PC-3 (cell line): Measurements from ENCODE around the gene CXCL13.

GRCh38 chr4:76590694-76591408, 155.8 kb downstream of the SHROOM3 start:
- RAMPAGE, long total RNA, result no peak

DNA sequence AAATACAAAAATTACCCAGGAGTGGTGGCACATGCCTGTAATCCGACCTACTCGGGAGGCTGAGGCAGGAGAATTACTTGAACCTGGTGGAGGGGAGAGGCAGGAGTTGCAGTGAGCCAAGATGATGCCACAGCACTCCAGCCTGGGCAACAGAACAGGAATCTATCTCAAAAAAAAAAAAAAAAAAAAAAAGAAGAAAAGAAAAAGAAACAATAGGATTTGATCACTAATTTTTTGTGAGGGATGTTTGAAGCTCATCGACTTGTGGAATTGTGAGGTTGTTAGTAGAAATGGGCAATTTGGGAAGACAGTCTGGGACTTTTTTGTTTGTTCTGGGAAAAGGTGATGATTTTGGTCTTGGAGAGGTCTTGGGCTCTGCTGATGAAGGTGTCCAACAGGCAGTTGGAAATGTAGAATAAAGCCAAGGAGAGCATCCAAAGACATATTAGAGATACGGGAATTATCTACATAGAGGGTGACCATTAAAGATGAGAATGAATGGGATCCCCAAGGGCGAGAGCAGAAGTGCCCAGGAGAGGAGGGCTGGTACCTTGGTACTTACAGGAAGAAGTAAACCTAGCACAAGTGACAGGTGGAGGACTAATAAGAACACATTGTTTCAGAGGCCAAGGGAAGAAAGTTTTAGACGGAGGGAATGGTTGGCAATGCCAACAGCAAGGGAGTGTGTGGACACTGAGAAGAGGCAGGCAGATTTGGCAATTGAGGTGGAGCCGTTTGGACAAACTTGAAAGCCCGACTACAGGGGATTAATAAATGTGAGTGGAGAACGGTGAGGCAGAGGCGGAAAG, 185.1 kb downstream of the SHROOM3 start:
- RAMPAGE, long total RNA, result no peak

GRCh38 chr4:76624001-76624833, 189.2 kb downstream of the SHROOM3 start:
- RAMPAGE, long total RNA, result no peak

DNA sequence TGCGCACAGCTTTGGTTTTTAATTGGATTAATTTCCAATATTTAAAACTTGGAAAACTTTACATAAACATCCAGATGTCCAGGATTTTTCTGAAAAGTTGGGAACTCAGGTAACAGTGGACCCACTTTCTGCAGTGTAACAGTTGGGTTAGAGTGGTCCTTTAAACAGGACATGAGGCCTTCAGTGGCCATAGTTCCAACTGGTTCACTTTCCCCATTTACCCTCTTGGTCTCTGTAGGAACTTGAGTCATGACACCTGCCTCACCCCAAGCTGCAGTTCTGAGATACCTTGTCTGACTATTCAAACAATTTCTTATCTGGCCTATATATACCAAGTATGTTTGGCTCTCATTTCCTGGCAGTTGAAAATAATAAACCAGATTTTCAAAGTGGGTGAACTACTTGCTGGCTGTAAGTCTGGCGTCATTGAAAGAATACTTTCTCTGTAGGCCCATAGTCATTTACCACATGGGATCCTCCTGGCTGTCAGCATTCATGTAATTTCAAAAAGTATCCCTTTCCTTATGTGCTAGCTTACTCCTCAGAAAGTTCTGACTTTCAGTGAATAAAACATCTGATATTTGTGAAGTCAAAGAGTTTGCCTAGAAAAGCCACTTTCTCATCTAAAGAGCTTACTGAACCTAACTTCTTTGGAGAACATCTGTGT, 228.8 kb downstream of the SHROOM3 start:
- RAMPAGE, long total RNA, result no peak

DNA sequence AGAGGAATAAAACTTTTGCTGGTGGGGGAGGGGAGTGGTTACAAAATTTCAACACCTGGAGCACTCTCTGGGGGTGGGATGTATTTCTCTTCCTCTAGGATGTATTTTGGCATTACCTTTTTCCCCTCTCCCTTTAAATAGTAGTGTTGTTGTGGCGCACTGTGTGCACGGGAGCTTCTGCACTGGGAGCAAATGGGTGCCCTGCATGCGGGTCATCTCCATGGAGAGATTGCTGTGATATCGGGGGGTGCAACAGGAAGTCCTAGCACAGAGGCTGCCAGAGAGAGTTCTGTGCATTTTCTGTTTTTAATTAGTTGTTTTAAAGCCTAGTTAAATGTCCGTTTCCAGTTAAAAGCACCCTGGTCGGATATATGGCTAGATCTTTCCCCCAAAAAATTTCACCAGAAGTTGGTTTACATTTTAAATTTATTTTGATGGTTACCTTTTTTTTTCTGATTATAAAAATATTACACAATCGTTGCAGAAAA, 207.6 kb downstream of the SOWAHB start:
- RAMPAGE, long total RNA, result no peak

- RAMPAGE, long total RNA, result no peak
Observed at GRCh38 chr4:76706550-76706894, 191.4 kb downstream of the SOWAHB start.

GRCh38 chr4:76715727-76716715, 181.9 kb downstream of the SOWAHB start:
- RAMPAGE, long total RNA, result no peak

GRCh38 chr4:76802267-76803192, 95.4 kb downstream of the SOWAHB start:
- RAMPAGE, long total RNA, result no peak

GRCh38 chr4:76809828-76810291, 88.1 kb downstream of the SOWAHB start:
- RAMPAGE, long total RNA, result no peak

- RAMPAGE, long total RNA, result no peak
Observed at GRCh38 chr4:76951203-76951487, 1.6 kb downstream of the SEPTIN11 start.

DNA sequence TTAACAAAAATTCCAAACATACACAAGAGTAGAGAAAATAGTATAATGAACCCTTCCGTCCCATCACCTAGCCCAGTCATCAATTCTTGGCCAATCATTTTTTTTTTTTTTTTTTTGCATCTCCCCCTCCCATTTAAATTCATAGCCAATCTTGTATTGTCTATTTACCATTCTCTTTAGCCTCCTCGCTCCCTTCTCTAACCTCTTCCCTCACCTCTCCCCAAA, 14.6 kb downstream of the SEPTIN11 start:
- RAMPAGE, long total RNA, result no peak

GRCh38 chr4:77020220-77020796, 55.5 kb downstream of the CCNI start:
- RAMPAGE, long total RNA, result no peak

- RAMPAGE, long total RNA, result no peak
Observed at GRCh38 chr4:77037314-77037943, 38.4 kb downstream of the CCNI start.

DNA sequence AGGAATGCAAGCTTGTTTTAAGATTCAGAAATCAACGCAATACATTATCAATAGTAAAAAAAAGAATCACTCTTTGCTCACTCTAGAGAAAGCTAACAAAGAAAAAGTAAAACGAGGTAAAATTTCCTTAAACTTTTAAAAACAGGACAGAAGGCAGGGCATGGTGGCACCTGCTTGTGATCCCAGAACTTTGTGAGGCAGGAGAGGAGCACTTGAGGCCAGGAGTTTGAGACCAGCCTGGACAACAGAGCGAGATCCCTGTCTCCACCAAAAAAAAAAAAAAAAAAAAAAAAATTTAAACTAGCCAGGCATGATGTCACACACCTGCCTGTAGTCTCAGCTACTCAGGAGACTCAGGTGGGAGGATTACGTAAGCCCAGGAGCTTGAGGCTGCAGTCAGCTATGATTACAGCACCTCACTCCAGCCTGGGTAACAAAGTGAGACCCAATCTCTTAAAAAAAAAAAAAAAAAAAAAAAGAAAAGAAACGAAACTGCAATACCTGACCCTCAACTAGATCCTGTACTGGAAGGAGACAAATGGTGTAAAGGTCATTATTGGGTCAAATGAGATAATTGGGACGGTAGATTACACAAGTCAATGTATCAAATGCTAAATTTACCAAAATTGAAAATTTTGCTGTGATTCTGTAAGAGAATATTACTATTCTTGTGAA, 3.5 kb downstream of the CCNI start:
- RAMPAGE, long total RNA, result no peak

DNA sequence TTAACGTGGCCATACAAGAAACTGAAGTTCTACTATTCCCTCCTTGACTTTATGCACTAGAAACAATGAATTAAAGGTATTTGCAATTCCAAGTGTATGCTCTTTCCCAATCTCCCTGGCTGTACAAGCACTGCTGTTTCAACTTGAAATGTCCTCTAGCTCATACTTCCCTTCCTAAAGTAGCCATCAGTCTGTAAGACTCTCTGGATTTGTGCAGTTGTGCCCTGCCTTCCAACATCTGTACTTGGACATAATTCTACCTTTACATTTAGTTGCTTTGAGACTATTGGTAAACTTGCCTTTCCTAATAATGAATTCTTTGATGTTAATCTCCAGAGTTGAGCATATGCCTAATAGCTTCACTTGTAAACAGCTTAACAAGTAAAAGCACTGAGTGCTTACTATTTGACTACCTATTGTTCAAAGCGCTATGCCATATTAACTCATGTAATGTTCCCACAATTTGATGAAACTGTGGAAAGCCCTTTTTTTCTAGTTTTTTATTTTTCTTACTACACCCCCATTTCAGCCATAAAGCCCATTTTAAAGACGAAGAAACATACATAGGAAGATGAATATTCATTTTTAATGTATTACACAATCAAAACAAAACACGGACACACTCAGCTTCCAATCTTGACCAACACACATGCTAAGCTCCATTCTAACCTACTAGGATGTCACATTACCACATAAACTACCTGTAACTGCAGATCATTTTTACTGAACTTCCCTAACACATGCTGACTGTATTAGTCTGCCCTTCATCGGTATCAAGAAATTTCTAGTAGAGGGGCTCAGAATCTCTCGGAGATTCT, 2.1 kb downstream of the CCNI start:
- RAMPAGE, long total RNA, result no peak

DNA sequence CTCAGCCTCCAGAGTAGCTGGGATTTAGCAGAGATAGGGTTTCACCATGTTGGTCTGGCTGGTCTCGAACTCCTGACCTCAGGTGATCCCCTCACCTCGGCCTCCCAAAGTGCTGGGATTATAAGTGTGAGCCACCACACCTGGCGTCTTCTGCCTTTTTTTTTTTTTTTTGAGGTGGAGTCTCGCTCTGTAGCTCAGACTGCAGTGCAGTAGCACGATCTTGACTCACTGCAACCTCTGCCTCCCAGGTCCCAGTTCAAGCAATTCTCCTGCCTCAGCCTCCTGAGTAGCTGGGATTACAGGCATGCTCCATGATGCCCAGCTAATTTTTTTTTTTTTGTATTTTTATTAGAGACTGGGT, 23.0 kb downstream of the CCNG2 start:
- RAMPAGE, long total RNA, result no peak

GRCh38 chr4:77586760-77587456, 18.7 kb upstream of the CXCL13 start:
- RAMPAGE, long total RNA, result no peak

- RAMPAGE, long total RNA, result no peak
Observed at GRCh38 chr4:77605647-77605948, at the start of gene CXCL13. Gene CXCL13 (plus strand): TSS chr4:77605820.

- RAMPAGE, long total RNA, result no peak
Observed at GRCh38 chr4:77745879-77746417, 73.2 kb downstream of the CNOT6L start.

- RAMPAGE, long total RNA, result no peak
Observed at GRCh38 chr4:77811768-77812172, 7.4 kb downstream of the CNOT6L start.